Hair follicle dermal papilla cell (primary cell): ENCODE measurements around the genes ZBED4 and CRELD2.

GRCh38 chr22:46763878-46764749 lies 1.7 kb downstream of the TBC1D22A start:
- CAGE, long polyA plus RNA, result no peak

DNA sequence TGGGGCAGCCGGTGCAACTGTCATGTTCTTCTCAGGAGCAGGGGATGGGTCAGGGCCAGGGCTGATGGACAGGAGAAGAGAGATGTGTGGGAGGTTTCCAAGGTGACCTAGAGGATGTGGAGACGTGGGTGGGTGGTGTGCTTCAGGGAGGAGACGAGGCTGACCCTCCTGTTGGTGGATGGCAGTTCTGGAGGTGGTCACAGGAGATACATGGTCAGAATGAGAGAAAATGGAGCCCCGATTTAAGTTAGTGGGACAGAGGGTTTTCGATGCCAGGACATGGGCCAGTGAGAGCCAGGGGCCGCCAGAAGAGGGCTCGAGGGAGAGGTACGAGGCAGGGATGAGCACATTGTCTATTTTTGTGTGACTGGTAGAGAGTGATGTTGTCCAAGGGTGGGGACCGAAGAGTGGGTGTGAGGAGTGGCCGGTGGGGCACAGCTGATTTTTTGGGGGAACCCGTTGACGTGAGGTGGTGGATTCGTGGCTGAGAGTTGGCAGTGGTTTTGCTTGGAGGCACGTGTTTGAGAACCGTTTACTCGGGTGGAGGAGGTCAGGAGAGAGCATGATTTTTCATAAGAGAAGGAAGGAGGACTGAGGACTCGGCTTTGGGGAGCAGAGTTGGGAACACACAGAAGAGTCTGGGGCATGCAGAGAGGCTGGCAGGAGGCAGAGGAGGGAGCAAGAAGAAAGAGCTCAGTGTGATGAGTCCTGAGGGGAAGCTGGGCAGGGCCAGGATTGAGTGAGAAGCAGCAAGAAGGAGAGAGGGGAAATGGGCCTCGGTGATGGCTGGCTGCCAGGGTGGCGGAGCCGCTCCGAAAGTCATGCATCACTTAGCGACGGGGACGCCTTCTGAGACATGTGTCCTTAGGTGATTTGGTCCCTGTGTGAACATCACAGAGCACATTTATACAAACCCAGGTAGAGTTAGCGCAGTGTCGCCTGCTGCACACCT lies 14.8 kb downstream of the TBC1D22A start:
- CAGE, long polyA plus RNA, result no peak

GRCh38 chr22:47042988-47043496 lies 280.6 kb downstream of the TBC1D22A start:
- CAGE, long polyA plus RNA, result no peak

- CAGE, long polyA plus RNA, result no peak
These were observed 354.0 kb downstream of the TBC1D22A start for GRCh38 chr22:47116355-47117022.

DNA sequence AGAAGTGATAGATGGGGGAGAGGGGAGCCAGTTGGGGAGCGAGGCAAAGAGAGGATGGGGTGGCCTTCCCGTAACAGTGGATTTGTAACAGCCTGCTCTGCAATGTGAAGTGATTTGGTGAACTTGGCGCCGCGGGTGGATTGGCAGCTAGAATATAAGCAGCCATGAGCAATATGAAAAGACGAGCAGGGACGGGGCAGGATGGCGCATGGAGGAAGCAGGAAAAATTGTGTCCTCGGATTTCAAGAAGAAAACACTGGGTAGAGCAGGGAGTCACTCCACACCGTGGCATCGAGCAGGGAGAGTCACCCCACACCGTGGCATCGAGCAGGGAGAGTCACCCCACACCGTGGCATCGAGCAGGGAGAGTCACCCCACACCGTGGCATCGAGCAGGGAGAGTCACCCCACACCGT lies 354.6 kb downstream of the TBC1D22A start:
- CAGE, long polyA plus RNA, result no peak

GRCh38 chr22:47129862-47130529 lies 367.5 kb downstream of the TBC1D22A start:
- CAGE, long polyA plus RNA, result no peak

DNA sequence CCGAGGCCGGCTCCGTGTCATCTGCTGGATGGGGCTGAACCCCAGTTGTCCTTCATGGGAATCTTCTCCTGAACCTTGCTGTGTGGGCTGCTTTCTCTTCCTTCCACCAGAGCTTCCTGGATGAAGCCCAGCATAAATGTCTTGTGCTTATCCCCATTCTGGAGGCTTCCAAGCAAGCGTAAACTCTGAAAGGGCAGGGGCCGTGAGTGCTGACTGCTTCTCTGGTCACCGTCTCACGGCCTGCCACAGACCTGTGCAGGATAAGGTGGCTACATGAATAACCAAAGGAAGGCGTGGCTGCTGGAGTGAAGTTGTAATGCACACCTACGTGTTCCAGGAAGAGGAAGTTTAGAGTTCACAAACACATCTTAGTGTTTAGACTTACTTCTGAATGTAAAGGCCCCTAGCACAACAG lies 724.4 kb downstream of the TBC1D22A start:
- CAGE, long polyA plus RNA, result no peak

- CAGE, long polyA plus RNA, result no peak
These were observed 392.0 kb upstream of the TAFA5 start for GRCh38 chr22:48097301-48097863.

GRCh38 chr22:48882822-48883216 lies 393.5 kb downstream of the TAFA5 start:
- CAGE, long polyA plus RNA, result no peak

- CAGE, long polyA plus RNA, result no peak
These were observed 356.5 kb downstream of the BRD1 start for GRCh38 chr22:49471172-49471582.

- CAGE, long polyA plus RNA, result no peak
These were observed 264.8 kb downstream of the BRD1 start for GRCh38 chr22:49562825-49563403.

- CAGE, long polyA plus RNA, result no peak
These were observed 195.4 kb downstream of the BRD1 start for GRCh38 chr22:49632049-49632978.

DNA sequence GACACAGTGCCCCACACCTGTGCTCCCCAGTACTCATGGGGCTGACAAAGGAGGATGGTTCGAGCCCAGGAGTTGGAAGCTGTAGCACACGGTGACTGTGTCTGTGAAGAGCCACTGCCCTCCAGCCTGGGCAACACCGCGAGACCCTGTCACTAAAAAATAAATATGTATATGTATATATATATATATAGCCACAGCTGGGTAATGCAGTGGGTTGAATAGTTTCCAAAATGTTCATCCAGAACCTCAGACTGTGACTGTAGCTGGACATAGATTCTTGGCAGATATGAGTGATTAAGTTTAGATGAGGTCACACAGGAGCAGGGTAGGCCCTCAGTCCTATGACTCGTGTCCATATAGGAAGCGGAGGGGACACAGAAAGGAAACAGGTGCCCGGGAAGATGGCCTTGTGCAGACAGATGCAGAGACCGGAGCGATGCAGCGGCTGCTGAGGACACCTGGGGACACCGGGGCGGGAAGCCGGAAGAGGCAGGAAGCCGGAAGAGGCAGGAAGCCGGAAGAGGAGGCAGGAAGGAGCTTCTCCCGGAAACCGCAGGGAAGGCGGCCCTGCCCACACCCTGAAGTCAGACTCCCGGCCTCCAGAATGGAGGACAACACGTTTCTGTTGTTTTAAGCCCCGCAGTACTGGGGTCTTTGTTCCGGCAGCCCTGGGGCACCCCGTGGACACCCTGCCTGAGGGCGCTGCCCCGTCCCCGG lies 103.8 kb downstream of the BRD1 start:
- CAGE, long polyA plus RNA, result no peak

DNA sequence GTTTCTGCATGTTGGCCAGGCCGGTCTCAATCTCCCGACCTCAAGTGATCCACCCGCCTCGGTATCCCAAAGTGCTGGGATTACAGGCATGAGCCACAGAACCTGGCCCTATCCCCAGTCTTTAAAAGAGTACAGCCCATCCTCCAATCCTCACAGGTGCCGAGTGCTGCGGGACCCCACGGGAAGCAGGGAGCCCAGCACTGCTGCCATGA lies 31.2 kb downstream of the BRD1 start:
- CAGE, long polyA plus RNA, result no peak

DNA sequence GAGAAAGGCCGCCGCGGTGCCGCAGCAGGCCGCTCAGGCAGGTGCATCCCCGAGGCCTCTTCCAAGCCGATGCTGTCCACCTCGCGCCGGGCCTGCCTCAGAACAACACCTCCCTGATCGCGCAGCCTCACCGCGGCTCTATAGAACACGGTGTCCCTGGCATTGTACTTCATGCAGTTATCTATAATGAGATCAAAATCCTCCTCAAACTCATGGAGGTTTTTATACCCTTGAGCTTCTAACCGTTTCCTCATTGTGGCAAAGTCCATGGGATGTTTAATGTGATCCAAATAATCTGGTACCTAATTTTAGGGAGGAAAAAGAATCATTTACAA lies 29.9 kb downstream of the BRD1 start:
- CAGE, long polyA plus RNA, result no peak

- CAGE, long polyA plus RNA, result no peak
These were observed 26.8 kb downstream of the BRD1 start for GRCh38 chr22:49800791-49801423.

- CAGE, long polyA plus RNA, result no peak
These were observed 11.0 kb downstream of the BRD1 start for GRCh38 chr22:49816400-49817395.

- CAGE, long polyA plus RNA, result no peak
These were observed at the start of gene ZBED4 for GRCh38 chr22:49853741-49854857. ZBED4 (plus strand) TSS chr22:49853844.

DNA sequence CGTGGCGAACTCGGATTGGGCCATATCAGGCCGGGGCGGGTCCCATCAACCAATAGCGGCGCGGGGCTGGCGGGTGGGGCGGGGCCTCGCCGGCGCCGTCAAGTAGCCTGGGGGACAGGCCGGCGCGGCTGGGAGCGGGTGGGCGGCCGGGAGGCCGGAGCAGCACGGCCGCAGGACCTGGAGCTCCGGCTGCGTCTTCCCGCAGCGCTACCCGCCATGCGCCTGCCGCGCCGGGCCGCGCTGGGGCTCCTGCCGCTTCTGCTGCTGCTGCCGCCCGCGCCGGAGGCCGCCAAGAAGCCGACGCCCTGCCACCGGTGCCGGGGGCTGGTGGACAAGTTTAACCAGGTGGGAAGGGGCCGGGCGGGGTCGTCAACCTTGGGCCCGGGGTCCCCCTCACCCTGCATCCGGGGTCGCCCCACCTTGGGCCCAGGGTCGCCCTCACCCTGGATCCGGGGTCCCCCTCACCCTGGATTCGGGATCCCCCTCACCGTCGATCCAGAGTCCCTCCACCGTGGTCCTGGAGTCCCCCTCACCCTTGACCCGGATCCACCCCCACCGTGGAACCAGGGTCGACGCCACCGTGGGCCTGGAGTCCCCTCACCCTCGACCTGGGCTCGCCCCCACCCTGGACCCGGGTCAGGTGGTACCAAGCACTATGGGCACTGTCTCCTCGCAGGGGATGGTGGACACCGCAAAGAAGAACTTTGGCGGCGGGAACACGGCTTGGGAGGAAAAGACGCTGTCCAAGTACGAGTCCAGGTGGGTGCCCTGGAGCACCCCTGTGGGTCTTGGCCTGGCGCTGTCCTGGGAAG lies at the start of gene CRELD2:
Gene CRELD2, plus strand, starts transcription at position 81 of the 812 bp plus-strand sequence.
- CAGE, long polyA plus RNA, result no peak

DNA sequence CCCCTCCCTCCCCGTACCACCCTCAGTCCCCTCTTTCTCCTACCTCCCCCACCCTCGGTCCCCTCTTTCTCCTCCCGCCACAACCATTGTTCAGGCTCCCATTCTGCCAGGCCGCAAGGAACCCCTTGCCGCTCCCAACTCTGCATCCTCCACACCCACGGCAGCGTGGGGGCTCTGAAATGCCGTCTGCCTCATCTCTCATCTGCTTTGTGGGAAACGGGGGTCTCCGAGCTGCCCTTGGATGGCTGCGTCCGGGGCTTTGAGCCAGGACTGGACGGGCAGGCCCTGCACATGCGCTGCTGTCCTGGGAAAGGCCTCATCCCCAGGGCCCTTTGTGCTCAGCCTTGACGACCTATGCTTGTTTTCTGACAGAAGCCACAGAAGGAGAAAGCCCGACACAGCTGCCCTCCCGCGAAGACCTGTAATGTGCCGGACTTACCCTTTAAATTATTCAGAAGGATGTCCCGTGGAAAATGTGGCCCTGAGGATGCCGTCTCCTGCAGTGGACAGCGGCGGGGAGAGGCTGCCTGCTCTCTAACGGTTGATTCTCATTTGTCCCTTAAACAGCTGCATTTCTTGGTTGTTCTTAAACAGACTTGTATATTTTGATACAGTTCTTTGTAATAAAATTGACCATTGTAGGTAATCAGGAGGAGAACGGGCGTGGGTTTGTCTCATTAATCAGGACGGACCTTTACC lies 8.6 kb downstream of the CRELD2 start:
- CAGE, long polyA plus RNA, result no peak